ENCODE results near the genes PNPLA7 and ZMYND19.

- PRO-cap = no peak
These were observed 32.2 kb downstream of the PNPLA7 start for GRCh38 chr9:137517981-137518463.

- PRO-cap = no peak
These were observed at the start of gene PNPLA7 for GRCh38 chr9:137549656-137550647. Gene PNPLA7, minus strand, starts transcription at chr9:137550402.

DNA sequence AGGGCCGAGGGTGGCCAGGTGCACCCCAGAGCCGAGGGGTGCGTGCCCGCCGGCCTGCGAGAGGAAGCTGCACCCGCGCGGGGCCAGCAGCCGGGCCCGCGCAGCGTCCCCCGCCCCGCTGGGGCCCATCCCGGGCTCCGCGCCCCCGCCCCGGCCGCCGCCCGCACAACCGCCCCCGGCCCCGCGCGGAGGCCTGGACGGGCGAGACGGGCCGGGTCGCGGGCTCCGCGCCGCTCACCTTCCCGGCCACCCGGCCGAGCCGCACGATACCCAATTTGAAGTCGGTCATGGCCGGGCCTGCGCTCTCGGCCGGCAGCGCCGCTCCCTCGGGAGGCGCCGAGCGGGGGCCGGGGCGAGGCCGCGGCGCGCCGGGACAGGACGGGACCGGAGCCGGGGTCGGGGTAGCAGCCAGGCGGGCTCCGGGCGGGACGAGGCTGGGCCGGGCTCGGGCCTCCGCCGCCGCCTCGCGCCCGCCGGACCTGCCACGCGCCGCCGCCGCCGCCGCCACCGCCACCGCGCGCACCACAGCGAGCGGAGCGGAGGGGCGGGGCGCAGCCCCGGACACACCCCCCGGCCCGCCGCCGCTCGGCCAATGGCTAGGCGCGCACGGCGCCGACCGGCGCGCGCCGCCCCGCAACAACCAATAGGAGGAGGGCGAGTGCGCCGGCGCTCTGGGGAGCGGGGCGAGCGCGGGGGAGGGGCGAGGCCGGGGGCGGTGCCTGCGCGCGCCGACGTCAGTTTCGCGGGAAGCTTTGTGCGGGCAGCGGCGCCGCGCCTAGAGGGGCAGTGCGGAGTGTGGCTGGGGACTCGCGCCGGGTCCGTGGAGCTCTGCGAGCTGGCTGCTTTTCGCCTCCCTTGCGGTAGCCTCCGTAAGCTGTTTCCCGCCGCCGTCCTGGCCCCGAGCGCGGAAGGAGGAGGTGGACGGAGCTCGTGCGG, at the start of gene ZMYND19:
Gene ZMYND19 (minus strand): TSS at position 538 of the 936 bp plus-strand sequence.
- PRO-cap = bidirectional peak, plus-strand start at position 786 of the sequence, minus-strand start at position 481 of the sequence

GRCh38 chr9:137612986-137614017, 5.5 kb upstream of the EHMT1 start:
- PRO-cap = no peak

GRCh38 chr9:137669234-137669500, 50.4 kb downstream of the EHMT1 start:
- PRO-cap = no peak

DNA sequence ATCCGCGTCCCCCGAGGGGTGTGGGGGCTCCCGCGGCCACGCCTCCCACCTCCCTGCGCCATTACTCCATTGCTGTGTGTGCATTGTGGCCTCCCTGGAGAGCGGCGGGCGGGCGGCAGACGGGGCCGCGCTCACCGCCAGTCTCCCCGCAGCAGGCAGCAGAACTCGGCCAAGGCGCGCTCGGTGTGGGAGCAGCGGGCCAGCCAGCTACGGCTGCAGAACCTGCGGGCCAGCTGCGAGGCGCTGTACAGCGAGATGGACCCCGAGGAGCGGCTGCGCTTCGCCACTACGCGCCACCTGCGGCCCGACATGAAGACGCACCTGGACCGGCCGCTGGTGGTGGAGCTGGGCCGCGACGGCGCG, 145.3 kb downstream of the CACNA1B start:
- PRO-cap = no peak

GRCh38 chr9:138112837-138113155, 235.2 kb downstream of the CACNA1B start:
- PRO-cap = no peak

DNA sequence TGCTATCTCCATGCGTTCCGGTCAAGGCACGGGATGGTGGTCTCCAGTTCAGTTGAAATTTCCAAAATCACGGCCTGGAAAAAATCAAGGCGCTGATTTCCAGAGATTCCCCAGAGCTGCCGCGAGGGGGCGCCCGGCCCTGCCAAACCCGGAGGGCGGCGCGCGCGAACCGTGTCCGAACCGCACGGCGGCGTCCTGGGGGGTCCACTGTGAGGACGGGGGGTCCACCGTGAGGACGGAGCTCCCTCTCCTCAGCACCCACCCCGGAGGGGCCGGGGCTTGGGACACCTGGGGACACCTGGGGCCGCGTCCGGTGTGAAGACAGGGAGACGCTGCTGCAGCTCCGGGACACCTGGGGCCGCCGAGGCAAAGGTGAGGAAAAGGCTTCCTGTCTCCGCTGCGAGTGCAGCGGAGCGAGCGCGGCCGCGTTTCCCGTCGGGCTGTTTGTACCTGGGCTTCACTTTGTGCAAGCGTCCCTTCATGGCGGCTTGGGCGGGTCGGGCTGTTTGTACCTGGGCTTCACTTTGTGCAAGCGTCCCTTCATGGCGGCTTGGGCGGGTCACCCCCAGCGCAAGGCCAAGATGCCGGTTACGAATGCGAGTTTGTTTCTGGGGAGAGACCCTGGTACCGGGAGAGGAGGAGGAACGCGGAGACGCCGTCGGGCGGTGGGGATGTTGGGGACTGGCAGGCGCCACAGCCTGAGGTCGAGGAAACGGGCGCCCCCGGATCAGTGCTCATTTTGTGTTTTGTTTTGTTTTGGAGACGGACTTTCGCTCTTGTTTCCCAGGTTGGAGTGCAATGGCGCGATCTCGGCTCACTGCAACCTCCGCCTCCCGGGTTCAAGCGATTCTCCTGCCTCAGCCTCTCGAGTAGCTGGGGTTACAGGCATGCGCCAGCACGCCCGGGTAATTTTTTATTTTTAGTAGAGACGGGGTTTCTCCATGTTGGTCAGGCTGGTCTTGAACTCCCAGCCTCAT, 272.6 kb downstream of the CACNA1B start:
- PRO-cap = no peak